ENCODE measurements around a stretch of chr3.

DNA sequence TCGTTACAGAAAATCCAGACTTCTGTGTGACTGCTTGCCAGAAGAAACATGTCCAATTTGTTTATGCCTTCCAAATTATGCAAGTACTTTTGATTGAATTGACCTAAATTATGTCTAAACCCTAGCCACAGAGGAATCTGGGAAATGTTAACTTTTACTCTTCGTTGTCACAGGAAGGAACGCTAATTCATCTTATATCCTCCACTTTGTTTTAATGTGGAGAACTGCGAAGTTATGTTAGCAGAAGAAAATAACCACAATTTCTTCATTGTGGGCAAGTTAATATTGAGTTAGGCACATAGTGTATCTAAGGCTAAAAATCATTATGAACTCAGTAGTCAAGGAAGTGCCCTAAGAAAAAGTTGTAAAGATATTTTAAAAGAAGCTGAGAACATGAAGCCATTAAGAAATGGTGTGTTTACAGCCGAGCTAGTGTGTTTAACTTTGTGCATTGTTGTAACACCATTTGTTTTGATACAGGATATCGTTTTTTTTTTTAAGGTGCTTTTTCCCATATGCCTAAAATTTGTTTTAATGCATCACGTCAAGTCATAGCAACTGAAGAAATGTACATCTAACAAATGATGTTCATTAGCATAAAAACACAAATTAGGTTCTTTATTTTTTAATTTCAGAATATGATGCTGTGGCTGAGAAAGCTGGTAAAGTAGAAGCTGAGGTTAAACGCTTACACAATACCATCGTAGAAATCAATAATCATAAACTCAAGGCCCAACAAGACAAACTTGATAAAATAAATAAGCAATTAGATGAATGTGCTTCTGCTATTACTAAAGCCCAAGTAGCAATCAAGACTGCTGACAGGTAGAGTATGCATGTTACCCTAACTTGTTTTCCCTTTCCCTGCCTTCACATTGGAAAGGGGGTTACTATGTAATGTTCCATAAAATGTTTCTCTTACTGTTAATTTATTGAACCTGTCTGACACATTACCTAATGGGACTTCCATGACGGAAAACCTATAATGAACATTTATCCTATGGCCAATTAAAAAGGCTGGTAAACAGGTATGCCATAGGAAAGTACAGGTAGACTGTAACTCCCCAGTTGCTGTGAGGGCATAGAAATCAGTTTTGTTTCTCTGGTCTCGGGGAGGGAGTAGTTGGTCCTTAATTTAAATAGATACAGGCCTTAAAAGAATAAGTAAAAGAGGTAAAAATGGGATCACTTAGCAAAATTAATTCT lies 21.1 kb downstream of the TRIM59 start:
- RRBS, 2 experiments, result no CpG with 5 or more reads among the region's 11 CpGs

GRCh38 chr3:160564264-160564650 lies 1.1 kb downstream of the KPNA4 start:
- RRBS, 2 experiments, result no CpG with 5 or more reads among the region's 6 CpGs

DNA sequence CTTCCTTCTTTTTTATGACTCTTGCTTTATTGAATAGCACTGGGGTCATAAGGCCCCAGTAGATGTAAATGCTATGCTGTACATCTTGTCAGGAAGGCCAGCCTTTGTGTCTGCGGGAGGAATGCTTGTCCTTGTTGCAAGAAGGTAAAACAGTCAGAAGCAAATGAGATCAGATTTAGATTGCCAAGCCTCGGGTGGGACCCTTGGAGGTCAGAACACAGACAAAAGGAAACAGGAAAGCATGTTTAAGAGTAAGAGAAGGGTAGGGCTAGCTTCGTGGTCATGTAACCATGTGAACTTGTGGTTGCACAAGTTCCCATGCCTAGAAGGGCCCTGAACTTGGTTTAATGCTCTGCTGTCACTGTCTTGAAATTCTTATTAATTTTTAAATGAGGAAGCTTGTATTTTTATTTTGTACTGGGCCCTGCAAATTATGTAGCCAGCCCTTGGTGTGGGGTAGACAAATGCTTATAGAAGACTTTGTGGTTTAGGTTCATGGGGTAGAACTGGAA lies 81.5 kb downstream of the PPM1L start:
- RRBS, 2 experiments, result no CpG with 5 or more reads among the region's 3 CpGs

- RRBS, 2 experiments, result no CpG with 5 or more reads among the region's 6 CpGs
Observed at GRCh38 chr3:160870222-160870676, 114.2 kb downstream of the PPM1L start.

GRCh38 chr3:160980258-160980710 lies 124.9 kb downstream of the B3GALNT1 start:
- RRBS, 2 experiments, result no CpG with 5 or more reads among the region's 7 CpGs

GRCh38 chr3:160981243-160981585 lies 123.9 kb downstream of the B3GALNT1 start:
- RRBS, 2 experiments, result no CpG with 5 or more reads among the region's 1 CpG

- RRBS, 2 experiments, result no CpG with 5 or more reads among the region's 4 CpGs
Observed at GRCh38 chr3:160995460-160996255, 109.5 kb downstream of the B3GALNT1 start.

DNA sequence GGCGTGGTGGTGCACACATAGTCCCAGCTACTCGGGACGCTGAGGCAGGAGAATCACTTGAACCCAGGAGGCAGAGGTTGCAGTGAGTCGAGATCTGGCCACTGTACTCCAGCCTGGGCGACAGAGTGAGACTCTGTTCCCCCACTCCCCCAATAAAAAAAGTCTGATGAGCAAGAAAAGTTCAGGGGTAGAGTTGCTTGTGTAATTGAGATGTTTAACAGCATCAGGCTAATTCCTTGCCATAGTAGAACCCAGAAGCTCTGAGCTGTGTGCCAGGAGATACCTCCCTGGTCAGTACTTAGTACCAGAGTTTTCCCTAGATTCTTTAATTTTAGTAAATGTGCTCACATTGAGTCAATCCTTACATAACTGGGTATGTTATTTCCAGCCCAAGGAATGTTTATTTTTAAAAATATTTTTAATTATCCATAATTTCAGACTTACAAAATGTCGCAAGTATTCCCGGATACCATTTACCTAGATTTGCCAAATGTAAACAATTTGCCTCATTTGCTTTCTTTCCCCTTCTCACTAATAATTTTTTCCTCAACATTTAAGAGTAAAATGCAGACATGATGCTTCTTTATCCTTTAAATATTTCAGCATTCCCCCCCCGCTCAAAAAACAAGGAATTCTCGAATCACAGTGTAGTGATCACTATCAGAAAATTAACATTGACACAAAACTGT lies 32.0 kb downstream of the NMD3 start:
- RRBS, 2 experiments, result no CpG with 5 or more reads among the region's 9 CpGs

DNA sequence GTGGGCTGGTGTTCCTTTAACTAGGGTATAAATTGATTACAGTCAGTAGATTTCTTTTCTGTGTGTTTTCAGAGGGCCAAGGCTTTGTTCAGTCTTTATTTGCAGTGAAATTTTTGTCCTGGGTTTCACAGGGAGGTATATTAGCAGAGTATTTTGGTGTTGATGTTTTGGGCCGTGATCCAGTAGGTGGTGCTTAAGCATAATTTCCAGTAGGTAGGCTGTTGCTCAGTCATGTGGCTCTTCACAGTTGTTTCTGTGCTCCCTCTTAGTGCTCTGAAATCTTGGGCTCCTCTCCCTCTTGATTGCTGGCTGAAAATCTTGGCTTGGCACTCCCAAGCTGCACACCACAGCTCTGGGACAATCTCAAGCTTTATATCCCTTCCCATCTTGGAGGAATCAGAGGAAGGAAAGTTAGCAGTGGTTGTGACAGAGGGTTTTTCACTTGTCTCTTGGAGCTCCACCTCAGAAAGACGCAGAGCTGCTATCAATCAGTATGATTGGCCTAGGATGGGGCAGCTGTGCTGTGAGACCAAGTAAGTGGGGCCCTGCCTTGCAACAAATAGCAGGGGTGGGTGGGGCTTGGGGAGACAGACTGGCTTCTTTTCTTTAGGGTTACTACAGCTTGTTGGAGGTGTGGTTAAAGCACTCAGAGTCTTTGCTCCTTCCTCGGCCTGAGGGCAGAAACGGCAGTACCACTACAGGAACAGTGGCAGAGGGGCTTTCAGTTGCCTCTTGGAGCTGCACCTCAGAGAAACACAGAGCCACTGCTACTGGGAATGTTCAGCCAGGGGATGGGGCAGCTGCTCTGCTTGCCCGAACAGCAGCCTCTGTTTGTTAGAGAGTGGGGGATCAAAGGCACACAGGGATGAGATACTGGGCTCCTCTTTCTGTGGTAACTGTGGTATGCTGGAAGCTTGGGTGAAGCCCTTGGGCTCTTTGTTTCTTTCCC lies 627.0 kb downstream of the SI start:
- RRBS, 2 experiments, result no CpG with 5 or more reads among the region's 5 CpGs

DNA sequence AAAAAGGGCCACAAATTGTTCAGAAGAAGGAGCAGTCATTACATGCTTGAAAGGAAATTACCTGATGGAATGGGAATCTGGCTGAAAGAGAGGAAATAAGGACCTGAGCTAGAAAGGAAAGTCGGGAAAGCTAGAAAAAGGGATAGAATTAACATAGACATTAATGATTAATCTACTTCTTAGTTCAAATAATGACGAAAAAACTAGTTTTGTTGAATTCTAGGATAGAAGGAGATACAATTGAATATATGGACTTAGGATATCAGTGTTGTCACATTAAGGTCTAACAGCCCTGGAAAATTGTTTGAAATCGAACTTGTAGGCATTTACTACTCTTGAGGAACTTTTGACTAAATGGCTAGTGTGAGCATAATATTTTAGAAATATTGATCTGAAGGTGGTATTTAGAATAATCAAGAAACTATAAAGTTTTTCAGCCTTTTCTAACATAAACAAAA lies 49.7 kb downstream of the BCHE start:
- RRBS, 2 experiments, result no CpG with 5 or more reads among the region's 3 CpGs

DNA sequence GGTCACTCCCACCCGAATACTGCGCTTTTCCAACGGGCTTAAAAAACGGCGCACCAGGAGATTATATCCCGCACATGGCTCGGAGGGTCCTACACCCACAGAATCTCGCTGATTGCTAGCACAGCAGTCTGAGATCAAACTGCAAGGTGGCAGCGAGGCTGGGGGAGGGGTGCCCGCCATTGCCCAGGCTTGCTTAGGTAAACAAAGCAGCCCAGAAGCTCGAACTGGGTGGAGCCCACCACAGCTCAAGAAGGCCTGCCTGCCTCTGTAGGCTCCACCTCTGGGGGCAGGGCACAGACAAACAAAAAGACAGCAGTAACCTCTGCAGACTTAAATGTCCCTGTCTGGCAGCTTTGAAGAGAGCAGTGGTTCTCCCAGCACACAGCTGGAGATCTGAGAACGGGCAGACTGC lies 104.6 kb downstream of the ZBBX start:
- RRBS, 2 experiments, result no CpG with 5 or more reads among the region's 12 CpGs

GRCh38 chr3:167723669-167724451 lies 10.8 kb downstream of the PDCD10 start:
- RRBS, 2 experiments, result no CpG with 5 or more reads among the region's 4 CpGs

- RRBS, 2 experiments, result no CpG with 5 or more reads among the region's 26 CpGs
Observed at GRCh38 chr3:168011128-168011796, 84.5 kb downstream of the GOLIM4 start.

GRCh38 chr3:168517384-168518134 lies 421.8 kb upstream of the GOLIM4 start:
- RRBS, 2 experiments, result 32% methylated on average over 2 of the region's 12 CpGs; no CpG with 5 or more reads in 1 of the 2 experiments

DNA sequence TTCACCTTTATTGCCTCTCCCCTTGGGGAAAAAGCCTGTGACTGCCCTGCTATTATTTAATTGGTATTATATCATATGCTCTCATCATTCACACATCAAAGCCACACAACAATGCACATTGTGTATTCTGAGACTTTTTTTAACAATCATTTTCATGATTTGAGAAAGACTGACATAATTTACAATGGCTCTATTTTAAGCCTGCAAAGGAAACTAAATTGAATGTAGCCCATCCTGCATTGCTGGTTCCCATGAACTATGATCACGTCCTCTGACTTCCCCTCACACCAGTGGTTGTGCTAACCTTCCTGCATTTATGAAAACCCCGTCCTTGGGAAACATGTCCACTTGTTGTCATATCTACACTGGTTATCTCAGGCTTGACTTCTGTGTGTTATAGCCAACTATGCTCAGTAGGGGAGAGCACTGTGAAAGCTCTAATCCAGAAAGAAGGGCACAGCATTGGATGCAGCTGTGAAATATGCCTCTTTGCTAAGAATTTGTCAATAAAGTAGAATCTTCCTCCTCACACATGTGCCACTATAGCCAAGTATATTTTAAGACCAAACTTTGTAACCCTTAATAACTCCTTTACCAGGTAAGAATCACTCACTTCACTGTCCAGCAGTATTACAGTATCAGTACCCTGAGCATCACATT lies 546.2 kb downstream of the MECOM start:
- RRBS, 2 experiments, result no CpG with 5 or more reads among the region's 2 CpGs

DNA sequence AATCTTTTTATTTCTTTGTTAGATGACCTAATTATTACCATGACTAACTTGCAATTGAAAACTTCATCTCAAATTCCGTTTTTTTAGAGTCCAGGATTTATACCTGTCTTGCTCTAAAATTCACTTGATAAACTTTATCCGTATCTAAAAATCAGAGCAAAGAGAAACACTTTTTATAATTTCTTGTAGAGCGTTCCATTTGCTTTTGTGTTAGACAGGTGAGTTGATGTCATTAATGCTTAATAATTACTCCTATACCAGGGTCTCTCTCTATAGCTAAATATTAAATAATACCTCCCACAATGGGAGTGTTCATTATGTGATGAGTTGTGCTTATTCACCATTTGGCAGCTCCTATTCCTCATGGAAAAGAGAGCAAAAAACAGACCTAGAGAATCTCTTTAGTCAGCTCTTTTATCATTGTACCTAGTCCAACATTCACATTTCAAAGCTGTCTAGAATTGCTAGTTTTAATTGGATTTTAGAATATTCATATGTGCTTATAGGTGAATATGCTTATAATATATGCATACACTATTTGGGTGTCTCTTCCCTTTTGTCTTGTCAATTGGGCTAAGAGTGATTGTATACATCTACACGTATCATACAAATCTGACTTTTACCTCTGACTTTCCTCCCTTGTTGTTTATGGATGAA lies 522.2 kb downstream of the MECOM start:
- RRBS, 2 experiments, result no CpG with 5 or more reads among the region's 4 CpGs

DNA sequence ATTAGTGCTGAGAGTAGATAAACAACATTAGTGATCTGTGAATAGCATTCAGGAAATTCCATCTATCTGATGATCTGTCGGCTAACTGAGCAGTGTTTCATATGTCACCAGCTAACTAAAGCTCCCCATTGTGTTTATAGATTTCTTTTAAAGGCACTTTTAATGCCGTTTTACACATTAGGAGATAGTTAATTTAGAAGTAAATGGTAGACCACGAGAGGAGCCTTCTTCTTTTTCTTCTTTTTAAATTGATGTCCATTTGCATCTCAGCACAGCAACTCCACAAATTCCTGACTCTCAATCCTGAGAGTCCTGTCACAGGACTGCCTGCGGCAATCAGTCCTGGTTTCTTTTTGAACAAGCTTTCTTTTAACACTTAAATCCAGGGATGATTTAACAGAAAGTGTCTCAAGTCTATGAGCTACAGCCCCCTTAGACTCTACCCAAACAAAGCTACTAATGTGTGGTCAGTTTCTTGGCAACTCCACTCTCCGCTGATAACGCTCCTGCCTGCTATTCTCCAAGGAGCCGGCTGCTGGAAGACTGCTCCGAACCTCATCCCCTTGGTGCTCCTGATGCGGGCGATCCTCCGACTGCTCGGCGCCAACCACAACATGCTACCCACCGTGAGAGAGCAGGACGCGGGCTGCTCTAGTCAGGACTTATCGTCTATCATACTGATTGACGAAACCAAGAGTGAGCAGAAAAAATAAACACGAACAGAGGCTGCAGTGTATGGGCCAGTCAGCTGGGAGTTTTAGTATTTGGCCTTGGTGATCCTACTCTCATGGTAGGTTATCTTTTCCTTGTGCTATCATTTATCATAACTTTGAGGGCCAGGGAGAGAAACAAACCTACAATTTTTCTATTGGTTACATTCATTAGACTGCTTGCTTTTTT lies 421.3 kb downstream of the MECOM start:
- RRBS, 2 experiments, result no CpG with 5 or more reads among the region's 19 CpGs

- RRBS, 2 experiments, result no CpG with 5 or more reads among the region's 3 CpGs
Observed at GRCh38 chr3:169264579-169265190, 398.8 kb downstream of the MECOM start.

DNA sequence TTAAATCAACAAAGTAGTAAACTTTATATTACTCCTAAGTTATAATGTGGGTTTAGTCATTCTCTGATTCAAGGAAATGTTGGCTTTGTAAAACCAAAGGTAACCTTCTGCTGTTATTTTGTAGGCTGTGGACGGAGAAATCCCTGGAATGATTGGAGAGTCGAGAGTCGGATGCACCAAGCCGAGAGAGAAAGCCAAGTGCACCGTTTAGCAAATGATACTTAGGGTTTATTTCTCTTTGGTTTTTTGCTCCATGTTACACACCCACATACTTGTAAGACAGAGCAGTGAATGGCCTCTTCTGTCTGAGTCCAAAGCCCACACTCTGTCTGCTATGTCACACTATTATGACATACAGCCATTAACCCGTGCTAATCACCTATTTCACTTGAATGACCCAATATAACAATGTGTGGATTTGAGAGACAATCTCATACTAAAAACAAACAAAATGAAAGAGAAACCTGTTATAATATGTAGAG lies 72.2 kb downstream of the MECOM start:
- RRBS, 2 experiments, result no CpG with 5 or more reads among the region's 6 CpGs